HTR-8/SVneo (cell line): ENCODE measurements around a stretch of chr17.

DNA sequence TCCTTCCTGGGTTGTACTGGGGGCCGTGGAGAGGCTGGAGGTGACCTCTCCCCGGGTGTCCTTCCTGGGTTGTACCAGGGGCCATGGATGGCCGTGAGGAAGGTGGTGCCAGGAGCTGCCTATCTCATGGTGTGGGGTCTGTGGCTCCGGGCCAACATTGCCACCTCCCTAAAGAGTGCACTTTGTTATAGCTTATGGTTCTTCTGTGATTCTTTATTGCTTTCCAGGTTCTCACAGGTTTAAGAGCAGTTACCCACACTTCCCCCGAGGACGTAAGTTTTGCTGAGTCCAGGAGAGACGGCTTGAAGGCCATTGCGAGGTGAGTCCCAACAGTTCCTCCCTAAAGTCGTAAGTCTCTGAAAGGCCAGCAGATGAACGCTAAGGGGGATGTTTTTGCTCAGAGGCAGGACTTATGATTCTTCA is 86.4 kb upstream of the ZNF750 start:
- RRBS = 96% methylated on average over 1 of the region's 10 CpGs

DNA sequence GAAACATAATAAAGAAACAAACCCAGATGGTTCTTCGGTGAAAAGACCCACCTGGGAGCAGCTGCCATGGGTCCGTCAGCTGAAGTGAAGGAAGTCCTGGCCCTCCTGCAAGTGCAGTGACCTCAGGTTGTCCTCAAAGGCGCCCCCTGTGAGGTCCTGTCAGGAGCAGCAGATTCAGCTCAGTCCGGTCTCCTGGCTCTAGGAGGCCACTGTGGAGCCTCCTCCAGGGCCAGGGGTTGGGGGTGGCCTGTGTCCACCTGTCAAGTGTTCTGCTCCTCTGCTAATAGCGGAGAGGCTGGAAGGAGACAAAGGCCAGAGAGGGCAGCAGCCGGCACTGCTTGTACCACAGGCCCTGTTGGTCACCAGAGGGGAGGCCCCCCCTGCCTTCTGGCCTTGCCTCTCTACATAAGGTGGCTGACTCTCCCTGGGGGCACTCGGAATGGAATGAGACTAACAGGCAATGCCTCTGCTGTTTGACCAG is 104.7 kb downstream of the B3GNTL1 start:
- RRBS = no CpG with 5 or more reads among the region's 7 CpGs

DNA sequence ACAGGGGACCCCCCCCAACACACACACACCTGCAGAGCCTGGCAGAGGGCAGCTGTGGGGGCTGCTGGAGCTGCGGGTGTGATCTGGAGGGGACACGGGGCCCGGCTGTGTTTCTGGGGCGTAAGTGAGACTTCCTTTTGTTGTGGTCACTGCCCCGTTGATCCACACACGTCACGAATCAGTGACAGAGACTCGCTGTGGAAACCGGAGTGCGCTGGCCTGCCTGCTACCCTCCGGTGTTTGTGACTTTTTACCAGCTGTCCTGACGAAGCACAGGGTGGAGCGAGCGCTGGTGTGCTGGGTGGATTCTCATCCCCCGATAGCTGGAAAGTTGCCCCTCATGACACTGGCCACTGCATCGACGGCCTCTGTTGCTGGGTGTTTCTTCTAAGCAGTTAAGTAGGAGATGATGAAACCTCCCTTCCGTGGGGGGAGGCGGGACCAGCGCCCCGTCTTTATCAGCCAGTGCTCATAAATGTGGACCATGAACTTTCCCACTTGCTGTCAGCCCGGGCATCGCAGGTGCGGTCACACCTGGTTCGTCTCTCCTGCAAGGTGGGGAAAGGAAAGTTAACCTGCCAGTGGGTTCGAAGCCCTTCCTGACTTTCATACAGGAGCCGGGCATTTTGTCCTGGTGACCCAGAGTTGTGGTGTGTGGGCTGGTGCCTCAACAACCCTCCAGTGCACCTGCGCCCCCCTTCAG is 2.4 kb downstream of the METRNL start:
- RRBS = 96% methylated on average over 11 of the region's 28 CpGs

DNA sequence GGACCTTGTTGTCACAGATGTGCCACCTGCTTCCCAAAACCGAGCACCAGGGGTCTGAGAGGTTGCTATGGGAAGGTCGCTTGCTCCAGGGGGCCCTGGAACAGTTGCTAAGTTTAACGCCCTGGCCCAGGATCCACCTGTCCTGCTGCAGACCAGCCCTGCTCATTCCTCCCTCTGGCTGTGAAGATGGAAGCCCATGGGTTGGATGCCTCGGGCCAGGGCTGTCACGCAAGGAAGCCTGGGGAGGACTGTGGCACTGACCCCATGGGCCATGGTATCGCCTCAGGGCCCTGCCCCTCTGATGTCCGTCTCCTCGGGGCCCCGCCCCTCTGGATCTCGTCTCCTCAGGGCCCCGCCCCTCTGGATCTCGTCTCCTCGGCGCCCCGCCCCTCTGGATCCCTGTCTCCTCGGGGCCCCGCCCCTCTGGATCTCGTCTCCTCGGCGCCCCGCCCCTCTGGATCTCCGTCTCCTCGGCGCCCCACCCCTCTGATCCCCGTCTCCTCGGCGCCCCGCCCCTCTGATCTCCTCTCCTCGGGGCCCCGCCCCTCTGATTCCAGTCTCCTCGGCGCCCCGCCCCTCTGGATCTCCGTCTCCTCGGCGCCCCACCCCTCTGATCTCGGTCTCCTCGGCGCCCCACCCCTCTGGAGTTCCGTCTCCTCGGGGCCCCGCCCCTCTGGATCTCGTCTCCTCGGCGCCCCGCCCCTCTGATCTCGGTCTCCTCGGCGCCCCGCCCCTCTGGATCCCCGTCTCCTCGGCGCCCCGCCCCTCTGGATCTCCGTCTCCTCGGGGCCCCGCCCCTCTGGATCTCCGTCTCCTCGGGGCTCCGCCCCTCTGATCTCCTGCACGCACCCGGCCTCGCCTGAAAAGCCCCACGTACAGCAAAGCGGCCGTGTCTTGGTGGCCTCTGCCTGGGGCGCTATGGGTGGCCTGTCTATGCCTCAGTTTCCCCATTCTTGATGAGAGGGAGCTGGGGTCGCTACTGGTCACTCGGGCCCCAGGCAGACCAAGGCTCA is 24.0 kb downstream of the METRNL start:
- RRBS = no CpG with 5 or more reads among the region's 69 CpGs

GRCh38 chr17:83108538-83108833 is 29.1 kb downstream of the METRNL start:
- RRBS = no CpG with 5 or more reads among the region's 14 CpGs

DNA sequence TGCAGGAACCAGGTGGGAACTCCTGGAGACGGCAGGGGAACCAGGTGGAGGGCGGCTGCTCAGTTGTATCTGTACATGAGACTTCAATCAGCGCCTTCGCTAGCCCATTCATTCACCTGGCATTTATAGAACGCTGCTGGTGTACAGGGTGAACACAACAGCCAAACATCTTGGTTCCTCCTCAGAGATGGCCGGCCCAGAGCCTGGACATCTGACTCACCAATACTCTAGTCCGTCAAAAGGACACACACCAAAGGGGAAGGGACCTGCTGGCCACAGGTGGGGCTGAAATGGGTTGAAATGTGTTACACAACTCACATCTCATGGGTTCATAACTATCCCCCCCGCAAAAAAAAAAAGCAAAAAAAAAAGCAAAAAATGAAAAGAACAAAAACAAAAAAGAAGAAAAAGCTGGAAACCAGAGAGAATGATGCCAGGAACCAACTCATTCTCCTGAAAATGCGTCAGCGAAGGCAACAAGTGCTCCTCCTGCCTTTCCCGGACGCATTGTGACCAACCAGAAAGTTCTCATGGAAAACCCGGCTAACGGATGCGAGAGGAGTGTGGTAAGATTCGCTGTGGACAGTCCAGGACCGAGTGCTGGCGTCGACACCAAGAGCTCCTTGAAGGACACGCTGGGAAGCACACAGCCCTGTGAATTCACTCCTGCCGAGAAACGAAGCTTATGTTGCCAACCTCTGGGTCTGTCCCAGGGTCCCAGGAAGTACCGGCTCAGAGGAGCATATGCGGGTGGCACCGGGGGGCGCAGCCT is 43.3 kb downstream of the METRNL start:
- RRBS = no CpG with 5 or more reads among the region's 26 CpGs

GRCh38 chr17:83193368-83194433 is 114.3 kb downstream of the METRNL start:
- RRBS = 46% methylated on average over 3 of the region's 19 CpGs

GRCh38 chr17:83203748-83204337 is 124.4 kb downstream of the METRNL start:
- RRBS = no CpG with 5 or more reads among the region's 14 CpGs